Left ventricle myocardium (tissue), 1 donor: ENCODE results near the gene P2RY6.

DNA sequence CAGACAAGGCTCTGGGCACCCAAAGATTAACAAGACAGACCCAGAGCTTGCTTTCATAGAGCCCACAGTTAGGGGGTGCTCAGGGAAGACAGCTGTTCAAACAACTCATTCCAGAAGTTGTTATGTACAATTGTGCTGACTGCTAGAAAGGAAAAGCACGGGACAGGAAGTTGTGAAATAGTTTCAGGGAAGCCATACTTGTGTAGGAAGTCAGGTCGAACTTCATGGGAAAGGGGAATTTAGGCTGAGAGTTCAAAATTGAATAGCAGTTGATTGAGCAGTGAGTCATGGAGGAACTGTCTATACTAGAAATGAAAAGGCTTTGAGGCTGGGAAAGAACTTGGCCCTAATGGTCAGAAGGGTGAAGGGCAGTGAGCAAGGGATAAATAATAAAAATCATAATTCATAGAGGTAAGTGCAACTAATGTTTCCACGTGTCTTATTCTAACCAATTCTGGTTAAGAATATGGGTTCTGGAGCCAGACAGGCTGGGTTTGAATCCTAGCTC, 49.5 kb upstream of the CLPB start:
- PRO-cap = no peak

DNA sequence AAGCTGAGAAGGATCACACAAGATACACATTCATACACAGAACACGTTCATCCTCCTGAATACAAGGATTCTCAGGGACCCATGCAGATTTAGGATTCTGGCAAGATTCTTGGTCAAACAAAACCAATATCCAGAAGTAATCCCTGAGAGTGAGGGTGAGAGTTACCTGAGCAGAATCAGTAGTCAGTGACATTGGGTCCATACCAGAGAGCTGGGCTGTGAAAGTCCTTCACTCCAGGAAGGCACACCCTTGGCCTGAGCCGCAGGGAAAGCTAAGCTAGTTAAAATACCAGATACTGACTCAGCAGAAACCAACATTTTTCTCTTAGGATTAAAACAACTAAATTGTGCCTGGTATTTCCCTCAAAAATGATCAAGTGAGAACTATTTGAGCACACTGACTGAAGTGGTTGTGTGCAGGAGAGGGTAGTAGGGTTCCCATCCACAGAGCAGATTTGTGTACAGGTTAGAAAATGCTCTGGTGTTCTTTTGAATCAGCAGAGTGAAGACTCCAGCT, 100.5 kb upstream of the CLPB start:
- PRO-cap = no peak

DNA sequence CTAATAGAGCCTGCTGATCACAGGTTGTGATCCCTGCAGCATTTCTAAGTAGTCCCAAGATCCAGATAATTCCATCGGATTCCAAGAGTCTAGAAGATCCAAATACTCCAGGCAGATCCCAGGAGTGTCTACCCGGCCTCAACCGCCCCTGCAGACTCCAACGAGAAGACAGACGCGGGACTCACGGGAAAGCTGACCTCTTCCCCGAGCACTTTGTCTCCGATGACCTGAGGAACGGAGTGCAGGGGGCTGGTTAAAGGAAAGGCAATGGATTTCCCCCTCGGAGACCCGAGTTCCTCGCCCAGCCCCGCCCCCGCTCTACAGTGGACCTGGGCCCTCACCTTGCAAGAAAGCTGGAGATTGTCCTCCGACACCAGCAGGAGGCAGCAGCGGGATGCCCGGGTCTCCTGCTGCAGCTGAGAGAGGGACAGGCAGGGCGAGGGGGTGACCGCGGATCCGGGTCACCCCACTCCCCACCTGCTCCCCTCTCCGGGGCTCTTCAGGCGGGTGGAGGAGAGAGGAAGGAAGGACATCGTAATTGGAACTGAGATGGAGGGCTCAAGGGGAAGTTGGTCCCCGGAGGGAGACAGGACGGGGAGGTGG, 84.6 kb downstream of the PDE2A start:
- PRO-cap = no peak

- PRO-cap = bidirectional peak, plus-strand start at chr11:72642523, minus-strand start at chr11:72642434
These were observed 32.0 kb downstream of the PDE2A start for GRCh38 chr11:72642142-72642691.

DNA sequence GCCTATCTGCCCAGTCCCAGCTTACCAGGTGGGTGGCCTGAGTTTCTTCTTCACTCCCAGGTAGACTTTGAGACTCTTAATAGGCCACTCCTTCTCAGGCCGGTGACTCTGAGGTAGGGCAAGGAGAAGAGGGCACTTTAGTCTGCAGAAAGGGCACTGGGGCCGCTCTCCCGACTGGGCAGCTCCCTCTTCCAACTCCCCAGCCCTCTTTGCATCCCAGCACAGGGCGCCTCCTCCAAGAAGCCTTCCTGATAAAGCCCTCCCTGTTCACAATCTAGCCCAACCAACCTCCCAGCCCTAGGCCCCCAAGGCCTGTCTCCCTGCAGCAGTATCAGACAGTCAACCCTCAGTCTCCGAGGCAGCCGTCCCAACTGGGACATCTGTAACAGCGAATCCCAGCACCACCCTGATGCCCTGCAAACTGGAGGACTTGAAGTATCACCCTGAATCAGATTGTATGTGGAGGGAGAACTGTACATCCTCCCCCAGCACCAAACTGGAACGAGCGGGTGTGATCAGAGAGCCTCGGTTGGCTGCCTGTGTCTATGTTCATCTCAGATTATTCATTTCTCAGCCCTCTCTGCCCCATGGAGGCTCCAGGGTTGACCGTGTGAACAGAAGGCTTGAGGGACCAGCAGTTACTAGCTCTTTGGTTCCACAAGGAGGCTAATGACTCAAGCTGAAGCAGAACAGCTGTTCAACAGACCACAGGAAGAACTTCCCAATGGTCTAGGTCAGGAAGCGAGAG, 14.4 kb upstream of the PDE2A start:
- PRO-cap = no peak

DNA sequence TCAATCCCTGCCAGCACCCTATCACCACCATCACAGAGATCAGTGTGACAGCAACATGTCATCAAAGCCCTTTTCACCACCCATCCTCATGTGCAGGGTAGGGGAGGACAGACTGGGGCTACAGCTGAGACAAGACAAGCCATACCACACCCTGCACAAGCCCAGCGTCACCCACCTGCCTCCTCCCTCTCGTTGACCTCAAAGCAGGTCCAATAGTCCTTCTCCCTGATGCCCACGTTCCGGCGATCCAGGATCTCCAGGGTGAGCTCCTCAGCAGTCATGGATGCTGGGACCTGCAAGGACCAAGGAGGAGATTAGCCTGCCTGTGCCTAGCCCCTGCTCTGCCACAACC, 20.6 kb upstream of the PDE2A start:
- PRO-cap = no peak

- PRO-cap = no peak
These were observed 22.2 kb upstream of the PDE2A start for GRCh38 chr11:72696375-72696883.

GRCh38 chr11:72737650-72738763, 14.2 kb downstream of the ARAP1 start:
- PRO-cap = no peak

DNA sequence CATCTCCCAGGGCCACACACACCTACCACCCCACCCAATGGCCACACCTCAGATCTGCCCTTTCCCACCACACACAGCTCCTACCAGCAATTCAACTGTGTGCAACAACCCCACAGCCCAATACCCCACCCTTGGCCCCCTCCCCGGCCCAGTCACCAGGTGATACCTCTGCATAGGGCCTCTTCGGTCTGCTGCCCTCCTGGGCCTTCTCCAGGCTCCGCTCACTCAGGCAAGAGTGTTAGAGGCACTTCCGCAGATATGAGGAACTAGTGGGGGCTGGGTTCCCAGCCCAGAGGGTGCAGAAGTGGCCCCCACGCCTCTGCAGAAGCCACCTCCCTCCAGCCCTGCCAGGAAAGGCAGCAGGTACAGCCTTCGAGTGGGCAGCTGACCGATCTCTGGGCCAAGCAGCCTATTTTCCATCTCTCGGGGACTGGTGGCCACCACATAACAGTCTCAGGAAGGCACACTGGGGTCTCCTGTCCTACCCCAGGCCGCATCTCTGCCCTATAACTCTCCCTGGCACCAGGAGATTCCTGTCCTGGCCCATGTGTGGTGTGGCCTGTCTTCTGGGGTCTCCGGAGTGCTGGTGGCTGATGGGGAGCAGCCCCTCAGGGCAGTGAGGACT, 13.3 kb downstream of the ARAP1 start:
- PRO-cap = unidirectional peak, minus-strand start at position 231 of the sequence

DNA sequence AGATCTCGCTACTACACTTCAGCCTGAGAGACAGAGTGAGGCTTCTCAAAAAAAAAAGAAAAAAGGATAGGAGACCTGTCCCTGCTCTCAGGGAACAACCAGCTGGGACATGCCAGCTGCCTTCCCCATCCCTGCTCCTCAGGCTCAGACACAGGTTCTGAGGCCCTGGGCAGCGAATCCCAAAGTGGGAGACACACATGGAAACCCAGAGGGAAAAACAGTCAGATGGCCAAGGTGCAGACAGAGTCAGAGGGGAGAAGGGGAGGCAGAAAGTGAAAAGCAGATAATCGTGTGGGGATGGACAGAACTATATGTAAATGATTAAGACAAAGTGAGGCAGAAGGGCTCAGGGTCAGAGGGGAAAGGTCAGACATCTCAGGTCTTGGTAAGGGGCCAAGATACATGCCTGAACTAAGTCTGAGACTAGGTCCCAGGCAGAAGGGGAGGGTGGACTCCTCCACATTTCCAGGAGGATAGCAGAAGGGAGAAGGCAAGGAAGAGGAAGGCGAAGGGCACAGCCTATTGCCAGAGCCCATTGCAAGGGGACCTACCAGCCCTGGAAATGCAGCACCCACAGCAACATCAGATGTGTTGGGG, 14.2 kb downstream of the STARD10 start:
- PRO-cap = no peak

DNA sequence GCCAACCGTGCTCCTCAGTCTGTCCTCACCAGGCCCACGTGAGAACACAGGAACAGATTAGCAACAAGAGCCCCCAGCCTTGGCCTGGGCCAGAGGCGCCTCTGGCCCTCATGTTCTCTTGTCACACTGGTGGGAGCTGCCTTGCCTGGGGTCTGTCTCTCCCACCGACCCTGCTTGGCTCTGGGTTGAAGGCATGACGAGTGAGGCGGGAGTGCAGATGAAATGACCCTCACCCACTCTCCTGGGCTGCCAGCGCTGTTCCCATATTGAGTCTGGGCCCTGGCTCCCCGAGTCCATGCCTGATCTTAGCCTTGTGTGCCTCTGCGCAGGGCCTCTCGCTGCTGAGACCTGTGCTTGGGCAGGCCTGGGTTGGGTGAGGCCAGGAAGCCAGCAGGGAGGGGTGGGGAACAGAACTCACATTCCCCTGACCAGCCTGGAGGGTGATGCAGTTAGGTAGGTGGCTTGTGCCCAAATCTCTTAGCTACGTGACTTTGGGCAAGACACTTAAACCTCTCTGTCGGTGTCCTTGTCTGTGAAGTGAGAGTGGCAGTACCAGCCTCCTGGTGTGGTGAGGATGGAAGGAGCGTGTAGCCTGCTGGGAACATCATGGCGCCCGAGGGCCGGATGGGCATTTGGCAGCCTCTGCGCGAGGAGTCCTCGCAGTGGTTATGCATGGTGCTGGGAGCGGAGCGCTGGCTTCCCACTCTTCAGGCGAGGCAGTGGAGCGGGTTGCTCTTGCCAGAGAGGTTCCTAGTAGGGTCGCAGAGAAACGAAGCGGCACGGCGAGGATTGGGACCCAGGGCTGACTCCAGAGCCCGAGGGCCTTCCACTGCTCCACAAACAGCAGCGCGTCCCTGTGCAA, 6.7 kb downstream of the ATG16L2 start:
- PRO-cap = no peak

- PRO-cap = bidirectional peak, plus-strand start at chr11:72835347, minus-strand start at chr11:72835179
These were observed 20.7 kb downstream of the ATG16L2 start for GRCh38 chr11:72834864-72835422.

GRCh38 chr11:73271808-73272997, at the start of gene P2RY6:
Gene P2RY6, plus strand, starts transcription at chr11:73272338.
- PRO-cap = unidirectional peak, plus-strand start at chr11:73272349

DNA sequence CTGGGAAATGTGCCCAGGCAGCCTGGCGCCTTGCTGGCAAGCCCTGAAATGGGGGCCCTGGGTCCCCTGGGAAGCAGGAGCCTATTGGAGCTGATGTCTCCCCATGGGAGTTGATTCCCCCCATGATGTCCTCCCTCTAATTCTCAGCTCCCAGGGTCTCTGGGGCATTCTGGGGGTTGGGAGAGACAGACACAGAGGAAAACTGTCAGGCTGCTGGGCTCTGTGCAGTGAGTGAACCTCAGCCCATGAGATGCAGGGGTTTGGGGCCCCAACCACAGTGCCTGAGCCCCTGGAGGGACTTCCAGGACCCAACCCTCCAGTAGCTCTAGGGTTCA, 9.5 kb downstream of the ARHGEF17 start:
- PRO-cap = bidirectional peak, plus-strand start at position 167 of the sequence, minus-strand start outside the sequence

- PRO-cap = no peak
These were observed 14.5 kb downstream of the ARHGEF17 start for GRCh38 chr11:73322239-73323240.

- PRO-cap = no peak
These were observed 7.2 kb downstream of the RELT start for GRCh38 chr11:73382912-73384255.

DNA sequence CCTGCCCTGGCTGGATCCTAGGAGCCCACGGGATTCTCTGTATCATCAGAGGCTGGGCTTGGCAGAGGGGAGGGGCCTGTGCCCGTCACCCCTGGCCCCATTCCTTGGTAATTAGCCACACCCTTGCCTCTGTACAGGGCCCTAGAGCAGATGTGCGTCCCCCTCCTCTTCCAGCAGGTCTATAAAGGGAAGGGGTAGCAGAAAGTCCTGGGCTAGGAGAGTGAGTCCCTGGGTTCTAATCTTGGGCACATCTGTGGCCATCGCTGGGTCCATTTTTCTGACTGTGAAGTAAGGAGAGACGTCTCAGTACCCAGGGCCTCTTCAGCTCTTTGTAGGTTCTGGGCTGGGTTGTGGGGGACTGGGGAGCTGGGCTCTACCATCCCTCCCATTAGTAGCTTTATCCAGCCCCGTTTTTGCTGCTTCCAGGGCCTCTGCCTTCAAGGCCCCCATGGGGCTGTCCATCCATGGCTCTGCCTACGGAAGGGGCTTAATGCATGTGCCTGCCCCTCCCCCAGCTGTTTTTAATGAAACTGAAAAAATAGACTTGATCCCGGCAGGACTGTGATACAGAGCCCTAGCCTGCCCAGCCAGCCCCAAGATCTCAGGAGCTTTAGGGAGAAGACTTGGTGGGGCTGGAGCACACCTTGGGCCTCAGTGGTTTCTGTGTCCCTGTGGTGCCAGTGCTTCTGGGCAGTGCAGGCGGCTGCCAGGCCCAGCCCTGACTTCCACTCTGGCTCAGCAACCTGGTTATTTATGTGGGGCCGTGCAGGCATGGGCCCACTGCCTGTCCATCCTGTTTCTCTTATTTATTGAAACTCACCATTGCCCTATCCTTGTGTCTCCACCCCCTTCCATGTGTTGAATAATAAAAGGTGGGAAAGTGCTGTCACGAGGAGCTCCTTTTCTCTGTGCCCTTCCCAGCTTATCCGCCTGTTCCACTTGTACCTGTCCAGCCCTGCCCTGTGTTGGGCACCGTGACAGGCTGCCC, 19.9 kb downstream of the RELT start:
- PRO-cap = no peak

GRCh38 chr11:73465274-73465833, 89.2 kb downstream of the RELT start:
- PRO-cap = bidirectional peak, plus-strand start at chr11:73465552, minus-strand start at chr11:73465604

GRCh38 chr11:73467450-73467992, 91.3 kb downstream of the RELT start:
- PRO-cap = no peak

DNA sequence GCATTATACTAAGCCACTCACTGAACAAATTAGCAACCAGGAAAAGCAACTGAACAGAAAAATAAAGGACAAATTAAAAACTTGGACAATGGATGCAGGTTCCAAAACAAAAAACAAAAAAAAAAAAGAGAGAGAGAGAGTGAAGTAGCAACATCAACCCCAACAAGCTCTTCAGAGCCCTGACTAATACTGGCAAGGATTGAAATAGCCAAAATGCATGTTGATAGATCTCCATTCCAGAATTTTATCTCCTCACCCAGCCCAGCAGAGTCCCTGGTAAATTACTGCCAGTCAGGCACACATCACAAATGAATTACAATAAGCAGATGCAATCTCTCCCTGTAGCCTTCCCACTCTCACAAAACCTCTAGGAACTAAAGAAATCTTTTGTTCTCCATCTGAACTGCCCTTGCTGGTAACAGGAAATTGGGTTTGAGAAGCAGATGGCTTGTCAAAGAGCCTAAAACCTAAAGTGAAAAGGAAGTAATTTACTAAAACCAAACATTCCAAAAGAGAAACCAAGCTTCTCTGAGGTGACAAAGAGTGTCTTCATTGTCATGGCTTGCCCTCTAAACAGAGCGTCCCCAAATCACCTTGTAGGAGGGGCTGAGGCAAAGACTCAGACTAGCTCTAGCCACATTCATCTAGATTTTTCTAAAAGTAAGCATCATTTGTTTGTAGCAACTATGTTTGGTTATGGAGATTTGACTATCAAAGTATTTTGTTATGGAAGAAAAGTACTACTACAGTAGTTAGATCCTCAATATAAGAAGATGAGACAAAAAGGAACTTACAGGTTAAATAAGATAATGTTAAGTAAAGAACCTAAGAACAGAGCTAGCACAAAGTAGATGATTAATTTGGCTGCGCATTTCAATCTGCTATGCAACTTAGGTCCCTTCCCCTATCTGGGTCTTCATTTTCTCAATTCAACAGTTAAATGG, 59.4 kb downstream of the FAM168A start:
- PRO-cap = no peak